Pulmonary artery (tissue), 1 donor: ENCODE measurements around the genes CCDC78, HAGHL and LMF1.

GRCh38 chr16:645705-646273 lies 3.4 kb upstream of the WDR90 start:
- PRO-cap: no peak

- PRO-cap: no peak
Measured at GRCh38 chr16:709441-710089, 4.0 kb upstream of the FBXL16 start.

GRCh38 chr16:726241-726657 lies at the start of gene CCDC78:
CCDC78 (minus strand) TSS chr16:726443.
- PRO-cap: no peak

- PRO-cap: unidirectional peak, plus-strand start at chr16:727143
Measured at GRCh38 chr16:726658-727447, at the start of gene HAGHL. HAGHL (plus strand) TSS chr16:727106.

DNA sequence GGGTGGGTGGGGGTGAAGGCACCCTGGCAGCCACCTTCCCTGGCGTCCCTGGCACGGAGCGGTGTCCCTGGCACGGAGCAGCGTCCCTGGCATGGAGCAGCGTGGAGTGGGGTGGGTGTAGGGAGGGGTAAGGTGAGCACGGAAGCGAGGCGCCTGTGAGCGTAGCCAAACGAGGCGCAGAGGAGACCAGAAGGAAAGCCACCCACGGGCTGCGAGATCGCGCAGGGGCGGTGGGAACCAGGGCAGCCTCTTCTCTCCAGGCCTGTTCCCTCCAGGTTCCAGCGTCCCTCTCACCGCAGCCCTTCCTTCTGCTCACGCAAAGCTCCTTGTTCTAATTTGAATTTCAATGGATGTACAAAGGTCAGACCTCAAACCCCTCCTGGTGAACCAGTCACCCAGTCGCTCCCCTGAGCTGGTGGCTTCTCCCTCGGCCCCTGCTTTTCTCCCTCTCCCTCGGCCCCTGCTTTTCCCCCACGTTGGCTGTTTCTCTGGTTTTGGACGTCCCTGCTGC lies 8.7 kb upstream of the MSLN start:
- PRO-cap: no peak

DNA sequence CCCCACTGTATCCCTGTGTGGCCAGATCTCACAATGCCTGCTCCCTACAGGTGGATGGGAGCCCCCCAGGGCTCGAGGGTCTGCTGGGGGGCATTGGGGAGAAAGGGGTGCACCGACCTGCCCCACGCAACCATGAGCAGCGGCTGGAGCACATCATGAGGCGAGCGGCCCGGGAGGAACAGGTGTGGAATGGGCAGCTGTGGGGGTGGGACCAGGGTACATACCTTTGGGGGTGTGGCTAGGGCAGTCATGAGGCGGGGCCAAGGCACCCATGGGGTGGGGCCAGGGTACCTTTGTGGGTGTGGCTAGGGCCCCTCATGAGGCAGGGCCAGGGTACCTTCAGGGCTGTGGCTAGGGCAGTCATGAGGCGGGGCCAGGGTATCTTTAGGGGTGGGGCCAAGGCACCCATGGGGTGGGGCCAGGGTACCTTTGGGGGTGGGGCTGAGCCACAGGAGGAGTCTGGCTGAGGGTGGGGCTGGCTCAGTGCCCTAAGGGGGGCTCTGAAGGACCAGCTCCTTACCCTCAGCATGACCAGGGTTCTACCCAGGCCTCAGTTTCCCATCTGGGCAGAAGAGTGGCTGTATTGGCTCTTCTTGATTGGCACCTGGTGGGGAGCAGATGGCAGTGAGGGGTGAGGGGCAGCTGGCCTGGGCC lies 3.5 kb downstream of the GNG13 start:
- PRO-cap: no peak

DNA sequence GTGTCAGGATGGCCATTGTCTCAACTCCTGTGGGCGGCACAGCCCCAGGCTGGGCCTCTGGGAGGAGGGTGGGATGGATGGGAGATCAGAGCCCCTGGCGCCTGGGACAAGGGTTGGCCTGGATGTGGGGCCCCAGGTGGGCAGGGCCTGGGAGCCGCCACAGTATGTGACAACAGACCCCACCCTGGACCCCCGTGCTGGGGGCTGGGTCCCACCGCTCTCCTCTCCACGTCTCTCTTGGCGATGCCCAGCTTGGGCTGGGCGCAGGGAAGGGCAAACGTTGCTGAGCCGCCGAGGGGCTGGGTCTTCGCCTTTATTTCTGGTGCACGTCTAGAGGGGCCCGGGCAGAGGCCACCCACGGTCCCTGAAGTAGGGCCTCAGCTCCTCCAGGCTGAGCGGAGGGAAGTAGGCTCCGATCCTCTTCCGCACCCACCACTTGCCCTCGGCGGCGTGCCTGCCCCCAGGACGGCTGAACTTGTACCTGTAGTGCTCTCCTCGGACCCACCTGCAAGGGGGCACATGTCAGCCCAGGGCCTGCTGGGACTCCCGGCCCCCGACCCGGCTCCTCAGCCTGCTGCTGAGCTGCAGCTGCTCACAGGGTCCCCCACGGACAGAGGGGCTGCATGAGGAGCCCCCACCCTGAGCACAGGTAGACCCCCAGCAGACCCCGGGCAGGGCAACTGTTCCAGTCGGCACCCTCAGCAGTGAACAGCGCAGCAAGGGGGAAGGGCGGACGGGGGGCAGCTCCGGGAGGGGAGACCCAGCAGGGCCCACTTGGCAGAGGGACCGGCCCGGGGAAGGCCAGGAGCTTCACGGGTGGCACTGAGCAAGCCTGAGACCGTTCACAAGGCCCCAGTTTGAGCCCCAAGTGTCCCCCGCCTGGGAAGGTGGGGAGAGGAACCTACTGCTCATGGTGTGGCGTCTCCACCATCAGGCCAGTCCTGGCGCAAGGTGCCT lies 53.9 kb upstream of the GNG13 start:
- PRO-cap: no peak

DNA sequence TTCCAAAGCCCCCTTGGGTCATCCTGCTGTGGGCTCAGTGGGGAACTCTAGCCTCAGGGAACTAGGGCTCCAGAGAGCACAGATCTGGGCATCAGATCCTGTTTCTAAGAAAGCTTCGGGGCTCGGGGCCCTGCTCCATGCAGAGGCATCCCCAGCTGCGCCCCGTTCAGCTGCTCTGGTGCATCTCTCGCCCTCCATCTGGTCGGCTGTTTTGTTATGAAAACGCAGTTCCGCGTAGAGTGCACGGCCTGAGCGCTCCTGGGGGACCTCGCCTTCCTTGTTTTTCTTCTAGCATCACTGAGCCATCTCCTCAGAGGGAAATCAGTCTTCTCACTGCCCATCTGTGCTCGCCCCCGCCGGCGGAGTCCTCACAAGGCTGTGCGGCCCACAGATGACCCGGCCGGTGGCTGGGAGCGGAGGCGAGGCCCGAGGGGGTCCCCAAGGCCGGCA lies 72.4 kb upstream of the GNG13 start:
- PRO-cap: no peak

- PRO-cap: no peak
Measured at GRCh38 chr16:885896-886233, 84.9 kb downstream of the LMF1 start.

- PRO-cap: bidirectional peak, plus-strand start at chr16:971191, minus-strand start at chr16:970960
Measured at GRCh38 chr16:970377-971264, at the start of gene LMF1. LMF1 (minus strand) TSS chr16:970984.

DNA sequence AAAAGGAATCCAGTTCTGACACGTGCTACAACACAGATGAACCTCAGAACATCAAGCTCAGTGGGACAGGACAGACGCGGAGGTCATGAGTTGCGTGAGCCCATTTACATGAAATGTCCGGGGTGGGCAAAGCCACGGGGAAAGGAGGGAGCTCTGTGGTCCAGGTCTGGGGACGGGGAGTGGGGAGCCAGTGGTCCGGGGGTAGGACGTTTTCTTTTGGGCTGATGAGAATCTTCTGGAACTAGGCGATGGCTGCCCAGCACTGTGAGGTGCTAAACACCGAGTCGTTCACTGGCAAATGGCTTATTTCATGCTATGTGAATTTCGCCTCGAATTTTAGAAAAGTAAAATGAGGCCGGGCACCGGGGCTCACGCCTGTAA lies 2.6 kb upstream of the LMF1 start:
- PRO-cap: unidirectional peak, plus-strand start at position 169 of the sequence

DNA sequence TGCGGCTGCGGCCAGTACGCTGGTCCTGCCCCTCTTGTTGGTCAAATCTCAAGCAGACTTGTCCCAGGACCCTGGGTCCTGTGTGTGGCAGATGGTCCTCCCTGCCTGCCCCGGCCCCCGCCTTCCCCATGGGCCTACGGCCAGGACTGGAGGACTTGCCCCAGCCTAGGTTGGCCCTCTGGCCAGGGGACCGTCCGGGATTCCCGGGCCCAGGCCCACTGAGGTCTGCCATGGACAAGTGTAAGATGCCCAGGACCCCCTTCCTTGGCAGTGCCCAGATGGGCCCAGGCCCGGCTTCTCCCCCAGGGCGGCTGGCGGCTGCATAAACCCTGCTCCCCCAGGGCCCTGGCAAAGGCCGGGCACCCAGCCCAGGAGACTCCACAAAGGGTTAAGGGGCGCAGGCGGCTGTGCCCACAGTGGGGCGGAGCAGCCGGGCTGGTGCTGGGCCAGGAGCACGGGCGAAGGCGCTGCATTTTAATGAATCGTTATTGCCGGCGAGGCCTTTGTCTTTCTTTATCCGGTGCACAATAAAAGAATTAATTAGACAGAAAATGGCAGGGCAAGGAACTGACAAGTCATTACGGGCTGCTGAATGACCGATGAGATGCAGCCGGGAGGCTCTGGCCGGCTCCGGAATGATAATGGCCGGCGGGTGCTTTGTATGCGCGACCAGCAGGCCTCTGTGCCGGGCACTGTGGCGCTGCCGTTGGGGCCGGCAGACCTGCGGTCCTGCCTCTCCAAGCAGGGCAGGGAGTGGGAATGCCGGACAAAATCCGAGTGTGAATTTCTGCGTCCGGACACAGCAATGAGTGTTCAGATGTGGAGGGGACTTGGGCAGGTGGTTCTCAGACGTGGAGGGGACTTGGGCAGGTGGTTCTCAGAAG lies 9.2 kb downstream of the SOX8 start:
- PRO-cap: no peak

DNA sequence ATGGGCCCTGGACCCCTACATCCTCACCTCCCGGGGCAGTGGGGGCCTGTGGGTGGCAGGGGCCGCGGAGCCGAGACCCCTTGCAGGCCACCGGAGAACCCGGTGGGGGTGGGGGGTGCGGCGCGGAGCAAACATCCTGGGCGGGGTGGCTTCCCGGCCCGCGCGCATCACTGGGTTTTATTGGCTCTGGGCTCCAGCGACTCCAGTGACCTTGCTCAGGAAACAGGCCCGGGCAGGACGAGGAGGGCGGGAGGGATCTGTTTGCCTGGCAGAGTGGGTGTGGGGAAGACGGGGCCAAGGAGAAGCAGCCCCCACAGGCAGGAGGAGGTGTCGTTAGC lies 10.4 kb downstream of the SSTR5 start:
- PRO-cap: no peak

DNA sequence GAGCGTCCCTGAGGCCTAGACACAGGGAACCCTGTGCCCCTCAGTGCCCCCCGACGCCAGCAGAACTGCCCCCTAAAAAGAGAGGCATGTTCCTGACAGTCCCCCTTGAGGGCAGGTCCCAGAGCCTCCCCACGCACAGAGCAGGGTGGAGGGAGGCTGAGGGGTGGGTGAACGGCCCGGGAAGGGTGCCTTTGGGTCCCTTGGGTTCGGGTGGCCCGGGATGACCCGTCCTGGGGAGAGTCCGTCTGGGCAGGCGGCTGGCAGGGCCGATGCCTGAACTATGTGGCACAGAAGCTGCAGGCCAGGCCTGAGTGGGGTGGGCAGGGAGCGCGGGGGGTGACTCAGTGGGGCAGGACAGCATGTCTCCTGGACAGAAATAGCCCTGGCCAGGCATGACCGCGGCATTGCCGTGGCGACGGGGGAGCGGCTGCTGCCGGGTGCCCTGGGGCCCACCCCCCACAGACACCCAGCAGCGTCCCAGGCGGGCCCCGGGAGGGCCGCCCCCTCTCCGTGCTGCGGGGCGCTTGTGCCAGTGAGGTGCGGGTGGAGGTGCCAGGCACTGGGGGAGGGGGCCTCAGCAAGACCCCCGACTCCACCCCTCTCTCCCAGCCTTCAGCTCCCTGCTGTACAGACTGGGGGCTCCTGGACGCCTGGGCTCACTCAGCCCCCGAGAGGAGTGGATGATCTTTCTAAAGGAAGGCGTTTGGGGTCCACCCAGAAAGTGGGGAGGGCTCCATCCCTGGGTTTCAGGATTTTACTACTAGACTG lies 1.8 kb upstream of the C1QTNF8 start:
- PRO-cap: unidirectional peak, plus-strand start at position 404 of the sequence

DNA sequence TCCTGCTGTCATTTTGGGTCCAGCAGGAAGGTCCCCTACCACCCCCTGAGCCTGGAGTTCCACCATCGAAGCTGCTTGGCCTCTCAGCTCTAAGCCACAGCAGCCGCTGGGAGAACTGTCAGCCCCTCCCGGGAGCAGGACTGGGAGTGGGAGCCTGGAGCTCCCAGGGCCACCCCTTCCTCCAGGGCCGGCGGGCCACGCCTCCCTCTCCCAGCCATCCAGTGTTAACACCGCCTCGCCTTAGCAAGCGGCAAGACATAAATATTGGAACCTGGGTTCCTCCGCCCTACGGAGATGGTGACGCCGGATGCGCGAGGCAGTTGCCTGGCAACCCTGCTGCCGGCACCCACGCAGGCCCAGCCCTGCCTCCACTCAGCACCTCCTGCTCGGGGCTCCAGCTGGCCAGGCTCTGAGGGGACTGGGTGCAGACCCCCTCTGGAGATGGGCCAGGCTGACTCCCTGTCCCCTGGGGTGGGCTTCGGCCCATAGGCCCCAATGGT lies 27.5 kb upstream of the CACNA1H start:
- PRO-cap: no peak

GRCh38 chr16:1157190-1157914 lies 4.4 kb downstream of the CACNA1H start:
- PRO-cap: no peak

DNA sequence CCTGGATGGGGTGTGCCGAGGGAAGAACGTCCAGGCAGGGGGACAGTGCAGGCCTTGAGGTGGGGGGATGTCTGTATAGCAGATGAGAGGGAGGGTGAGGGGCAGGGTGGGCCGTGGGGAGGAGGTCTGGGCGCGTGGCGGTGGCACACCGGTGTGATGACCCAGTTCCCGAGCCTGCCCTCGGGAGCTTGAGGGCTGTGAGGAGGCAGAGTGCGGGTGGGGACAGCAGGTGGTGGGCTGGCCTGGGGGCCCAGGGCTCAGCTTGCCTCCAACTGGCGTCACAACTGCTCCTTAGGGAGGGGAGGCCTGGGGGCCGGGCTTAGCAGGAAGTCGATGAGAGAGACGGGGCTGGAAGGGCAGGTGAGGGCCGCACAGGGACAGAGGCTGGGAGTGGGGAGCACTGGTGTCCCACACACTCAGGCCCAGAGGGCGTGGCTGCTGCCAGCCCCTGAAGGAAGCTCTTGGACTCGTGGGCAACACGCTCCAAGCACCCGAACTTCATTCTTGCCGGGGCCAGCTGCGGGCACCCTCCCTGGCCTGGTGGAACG lies 6.5 kb downstream of the CACNA1H start:
- PRO-cap: no peak

DNA sequence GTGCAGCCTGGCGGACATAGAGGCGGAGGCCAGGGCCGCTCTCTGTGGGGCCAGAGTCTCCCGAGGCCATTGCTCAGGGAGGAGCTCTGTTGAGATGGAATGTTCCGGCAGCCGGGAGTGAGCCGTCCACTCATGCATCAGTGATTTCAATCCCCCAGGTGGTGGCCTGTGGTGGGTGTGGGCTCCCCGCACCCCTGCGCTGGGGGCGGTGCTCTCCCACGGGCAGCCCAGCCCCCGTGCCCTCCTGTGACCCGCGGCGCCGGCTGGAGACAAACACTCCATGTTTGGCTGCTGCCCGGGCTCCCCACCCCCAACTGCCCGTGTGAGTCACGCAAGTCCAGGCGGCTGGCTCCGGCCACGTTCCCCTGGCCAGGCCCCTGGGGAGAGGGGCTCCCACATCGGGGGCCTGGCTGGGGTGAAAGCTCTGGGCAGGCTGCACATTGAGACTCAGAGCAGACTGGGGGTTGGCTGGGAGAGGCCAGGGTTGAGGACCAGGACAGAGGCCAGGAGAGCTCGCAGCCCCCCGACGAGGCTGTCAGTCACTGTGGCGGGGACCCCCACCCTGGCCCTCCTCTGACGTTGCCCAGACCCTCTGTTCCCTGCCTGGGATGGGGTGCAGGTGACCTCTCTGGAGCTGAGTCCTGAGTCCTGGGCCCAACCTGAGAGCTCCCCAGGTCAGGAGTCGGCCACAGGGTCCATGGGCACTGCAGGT lies 29.5 kb downstream of the CACNA1H start:
- PRO-cap: no peak

DNA sequence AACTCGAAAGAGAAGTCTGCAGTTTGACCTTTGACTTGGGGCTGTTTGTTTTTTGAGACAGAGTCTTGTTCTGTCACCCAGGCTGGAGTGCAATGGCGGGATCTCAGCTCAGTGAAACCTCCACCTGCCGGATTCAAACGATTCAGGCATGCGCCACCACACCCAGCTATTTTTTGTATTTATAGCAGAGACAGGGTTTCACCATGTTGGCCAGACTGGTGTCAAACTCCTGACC lies 18.5 kb upstream of the UBE2I start:
- PRO-cap: no peak

GRCh38 chr16:1311647-1312479 lies 2.4 kb downstream of the UBE2I start:
- PRO-cap: no peak